ENCODE data around the gene ACKR3.

DNA sequence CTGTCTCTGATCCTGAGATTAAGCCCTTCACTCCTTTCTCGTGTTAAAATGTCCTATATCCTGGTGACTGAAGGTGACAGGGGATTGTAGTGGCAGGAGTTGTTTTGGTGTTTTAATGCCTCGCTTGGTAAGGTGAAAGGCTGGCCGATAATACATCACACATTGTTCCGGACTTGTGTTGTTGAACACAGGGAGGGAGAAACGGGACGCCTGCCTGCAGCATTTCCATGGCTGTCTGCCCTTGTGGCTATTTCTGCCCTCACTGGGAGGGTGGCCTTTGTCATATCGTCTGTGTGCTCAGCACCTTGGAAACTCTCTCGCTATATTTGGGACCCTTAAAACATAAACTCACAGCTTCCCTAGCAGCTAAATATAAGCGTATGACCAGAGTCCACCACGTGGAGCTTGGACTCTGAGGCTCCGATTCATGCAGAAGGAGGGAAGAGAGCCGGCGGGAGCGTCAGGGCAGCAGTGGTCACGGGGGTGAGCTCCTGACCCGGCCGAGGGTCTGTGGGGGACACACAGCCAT lies 111.6 kb downstream of the SH3BP4 start:
- PRO-cap, 5 experiments: no peak in any of the 5 experiments
- RAMPAGE, long total RNA, 2 experiments: no peak in any of the 2 experiments
- RRBS: 46% methylated on average over 5 of the region's 17 CpGs

DNA sequence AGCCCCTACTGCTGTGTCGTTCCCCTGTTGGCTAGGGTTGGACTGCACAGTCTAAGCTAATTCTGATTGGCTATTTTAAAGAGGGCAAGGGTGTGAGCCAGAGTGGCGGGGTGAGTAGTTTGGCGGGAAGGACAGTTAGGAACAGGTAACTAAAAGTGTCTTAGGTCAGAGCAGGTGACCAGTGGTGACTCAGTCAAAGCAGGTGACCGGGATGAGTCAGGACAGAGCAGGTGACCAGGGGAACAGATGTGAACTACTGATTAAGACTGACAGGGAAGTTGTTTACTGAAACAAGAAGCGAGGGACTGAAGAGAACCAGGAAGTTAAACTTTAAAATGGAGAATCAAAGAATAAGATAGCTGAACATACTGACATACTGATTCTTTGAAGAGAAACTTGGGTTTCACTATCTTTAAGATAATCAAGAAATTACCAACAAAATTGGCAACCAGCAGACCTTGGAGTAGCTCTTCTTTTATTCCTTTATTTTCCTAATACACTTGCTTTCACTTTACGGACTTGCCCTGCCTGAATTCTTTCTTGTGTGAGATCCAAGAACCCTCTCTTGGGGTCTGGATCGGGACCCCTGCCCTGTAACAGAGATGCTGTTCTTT lies 49.5 kb upstream of the AGAP1 start:
- PRO-cap, 5 experiments: no peak in any of the 5 experiments
- RAMPAGE, long total RNA, 2 experiments: no peak in any of the 2 experiments
- RRBS: no CpG with 5 or more reads among the region's 7 CpGs

- PRO-cap, 5 experiments: peak in 1 of 5 experiments; most common plus-strand start chr2:235511588 (in 1); most common minus-strand start chr2:235511503 (in 1)
- RAMPAGE, long total RNA, 2 experiments: no peak in any of the 2 experiments
- RRBS: no CpG with 5 or more reads among the region's 14 CpGs
Measured at GRCh38 chr2:235511108-235511991, 17.5 kb downstream of the AGAP1 start.

DNA sequence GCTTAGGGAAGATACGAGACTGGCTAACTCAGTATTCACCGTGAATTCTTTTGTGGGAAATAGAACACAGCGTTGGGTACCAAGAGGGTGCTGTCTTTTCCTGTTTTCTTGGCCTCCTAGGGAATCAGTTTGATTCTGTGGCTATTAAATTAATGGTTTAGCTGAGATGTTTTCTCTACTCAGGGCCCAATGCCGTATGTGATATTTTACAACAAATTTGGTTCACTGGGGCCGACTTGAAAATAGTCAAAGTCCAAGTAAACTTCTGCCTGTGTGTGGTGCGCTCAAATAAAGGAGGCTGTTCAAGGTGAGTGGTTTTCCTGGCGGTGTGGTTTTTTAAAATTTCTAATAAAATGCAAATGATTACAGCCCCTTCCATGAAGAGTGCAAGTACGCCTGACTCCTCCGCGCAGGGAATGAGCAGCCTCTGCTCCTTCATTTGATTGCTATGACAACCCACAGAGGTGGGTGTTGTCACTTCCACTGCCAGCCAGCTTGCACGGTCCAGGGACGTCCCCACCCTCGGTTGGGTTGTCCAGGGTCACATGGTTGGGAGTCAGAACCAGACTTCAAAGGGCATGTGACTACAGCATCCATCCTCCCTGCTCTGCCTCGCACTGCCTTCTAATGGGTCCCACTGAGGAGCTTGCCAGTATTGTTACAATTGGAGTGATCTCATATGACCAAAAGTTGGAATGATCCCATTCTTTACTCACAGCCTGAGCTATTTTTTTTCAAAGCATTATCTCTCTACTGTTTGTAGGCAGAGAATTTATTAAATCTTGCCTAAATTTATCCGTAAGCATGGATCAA lies 121.1 kb downstream of the AGAP1 start:
- PRO-cap, 5 experiments: no peak in any of the 5 experiments
- RAMPAGE, long total RNA, 2 experiments: no peak in any of the 2 experiments
- RRBS: no CpG with 5 or more reads among the region's 15 CpGs

DNA sequence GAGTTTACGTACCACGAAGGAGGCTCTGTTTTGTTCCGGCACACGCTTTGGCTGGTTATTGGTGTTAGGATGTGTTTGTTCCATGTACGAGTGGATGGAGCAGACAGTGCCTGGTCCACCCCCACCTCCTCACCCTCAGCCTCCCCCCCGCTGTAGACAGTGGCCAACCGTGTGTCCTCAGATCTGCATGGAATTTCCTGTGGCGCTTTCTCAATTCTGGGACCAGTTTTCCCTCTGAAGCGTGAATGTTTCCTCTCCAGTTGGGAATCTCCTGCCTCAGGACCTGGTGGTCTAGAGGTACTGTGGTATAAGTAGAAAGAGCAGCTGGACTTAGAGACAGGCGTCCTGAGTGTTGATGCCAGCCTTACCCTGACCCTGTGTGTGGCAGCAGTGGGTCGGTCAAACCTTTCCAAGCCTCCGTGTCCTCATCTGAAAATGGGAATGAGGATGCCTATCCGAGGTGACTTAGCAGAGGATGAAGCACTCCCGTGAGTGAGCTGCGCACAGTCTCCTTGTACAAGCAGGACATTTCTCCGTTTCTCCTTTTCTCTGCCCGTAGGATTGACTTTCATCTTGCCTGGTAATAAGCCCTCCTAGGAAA lies 141.1 kb downstream of the AGAP1 start:
- PRO-cap, 5 experiments: no peak in any of the 5 experiments
- RAMPAGE, long total RNA, 2 experiments: no peak in any of the 2 experiments
- RRBS: no CpG with 5 or more reads among the region's 17 CpGs

GRCh38 chr2:235637897-235638449 lies 144.1 kb downstream of the AGAP1 start:
- PRO-cap, 5 experiments: no peak in any of the 5 experiments
- RAMPAGE, long total RNA, 2 experiments: no peak in any of the 2 experiments
- RRBS: no CpG with 5 or more reads among the region's 10 CpGs

- PRO-cap, 5 experiments: no peak in any of the 5 experiments
- RAMPAGE, long total RNA, 2 experiments: no peak in any of the 2 experiments
- RRBS: 75% methylated on average over 2 of the region's 23 CpGs
Measured at GRCh38 chr2:235658353-235659393, 164.8 kb downstream of the AGAP1 start.

GRCh38 chr2:235689472-235690123 lies 195.8 kb downstream of the AGAP1 start:
- PRO-cap, 5 experiments: no peak in any of the 5 experiments
- RAMPAGE, long total RNA, 2 experiments: no peak in any of the 2 experiments
- RRBS: no CpG with 5 or more reads among the region's 8 CpGs

GRCh38 chr2:235708866-235709797 lies 215.3 kb downstream of the AGAP1 start:
- PRO-cap, 5 experiments: no peak in any of the 5 experiments
- RAMPAGE, long total RNA, 2 experiments: no peak in any of the 2 experiments
- RRBS: no CpG with 5 or more reads among the region's 18 CpGs

GRCh38 chr2:235807084-235807970 lies 313.5 kb downstream of the AGAP1 start:
- PRO-cap, 5 experiments: no peak in any of the 5 experiments
- RAMPAGE, long total RNA, 2 experiments: no peak in any of the 2 experiments
- RRBS: no CpG with 5 or more reads among the region's 33 CpGs

DNA sequence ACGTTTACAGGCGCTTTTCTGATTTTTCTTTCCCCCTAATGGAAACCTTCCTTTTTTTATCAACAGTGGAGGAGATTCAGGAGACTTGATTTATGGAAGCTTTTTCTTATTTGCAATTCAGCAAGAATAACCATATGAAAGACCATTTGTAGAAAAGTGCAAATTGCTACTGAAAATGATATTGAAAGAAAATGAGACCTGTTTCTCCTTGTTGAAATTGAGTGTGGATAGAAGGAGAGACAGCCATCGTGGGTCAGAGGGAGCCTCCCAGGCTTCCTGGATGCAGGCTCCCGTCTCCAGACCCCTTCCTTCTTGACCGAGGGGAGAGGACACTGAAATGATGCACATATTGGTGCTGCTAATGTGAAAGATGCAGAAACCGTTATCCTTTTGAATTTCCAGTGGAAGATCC lies 331.1 kb downstream of the AGAP1 start:
- PRO-cap, 5 experiments: no peak in any of the 5 experiments
- RAMPAGE, long total RNA, 2 experiments: no peak in any of the 2 experiments
- RRBS: no CpG with 5 or more reads among the region's 6 CpGs

DNA sequence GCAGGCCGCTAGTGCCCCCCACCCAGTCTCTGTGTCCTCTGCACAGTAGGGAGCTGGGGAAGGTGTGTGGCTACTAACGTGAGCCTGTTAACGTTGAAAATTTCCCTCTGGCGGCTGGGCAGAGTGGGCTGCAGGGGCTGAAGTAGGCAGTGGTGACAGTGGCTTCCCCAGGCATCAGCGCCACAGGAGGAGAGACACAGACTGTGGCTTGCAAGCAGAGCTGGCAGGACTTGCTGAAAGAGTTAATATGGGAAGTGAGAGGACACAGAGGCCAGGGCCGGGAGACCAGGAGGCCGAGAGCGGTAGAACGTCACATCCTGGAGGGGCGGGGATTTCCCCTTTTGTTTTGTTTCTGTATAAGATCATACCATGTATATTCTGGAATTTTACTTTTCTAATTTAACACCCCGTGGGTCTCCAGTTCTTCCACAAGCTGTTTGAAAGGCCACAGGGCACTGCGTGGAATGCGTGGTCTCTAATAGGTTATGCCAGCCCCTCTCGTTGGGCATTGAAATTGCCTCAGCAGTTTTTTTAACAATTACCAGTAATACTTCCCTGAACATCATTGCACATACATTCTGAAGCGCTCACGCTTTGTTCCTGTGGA lies 166.7 kb downstream of the GBX2 start:
- PRO-cap, 5 experiments: no peak in any of the 5 experiments
- RAMPAGE, long total RNA, 2 experiments: no peak in any of the 2 experiments
- RRBS: no CpG with 5 or more reads among the region's 16 CpGs

DNA sequence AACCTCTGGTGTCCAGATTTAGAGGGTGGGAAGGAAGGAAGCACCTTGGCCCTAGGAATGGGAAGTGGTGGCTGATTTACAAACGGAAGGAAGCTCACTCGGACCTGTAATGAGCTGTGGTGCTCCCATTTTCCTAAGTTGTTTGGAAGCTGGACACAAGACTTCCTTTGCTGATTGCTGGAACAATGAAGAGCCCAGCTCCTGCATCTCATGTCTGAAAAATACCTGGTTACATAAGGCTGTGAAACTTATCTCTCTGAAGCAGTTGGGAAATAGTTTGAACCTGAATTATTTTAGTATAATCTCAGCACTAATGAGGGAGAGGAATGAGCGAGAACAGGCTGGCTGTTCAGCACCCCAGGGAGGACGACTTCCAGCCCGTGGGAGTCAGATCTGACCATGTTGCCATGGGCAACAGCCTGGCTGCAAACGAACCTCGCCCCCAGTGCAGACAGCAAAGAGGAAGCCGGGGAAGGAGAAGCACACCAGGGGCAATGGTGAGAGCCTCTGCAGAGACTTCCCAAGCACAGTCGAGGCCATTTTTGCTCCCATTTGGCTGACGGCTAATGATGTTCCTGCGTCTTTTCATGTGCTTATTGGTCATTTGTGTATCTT lies 74.5 kb upstream of the ASB18 start:
- PRO-cap, 5 experiments: no peak in any of the 5 experiments
- RAMPAGE, long total RNA, 2 experiments: no peak in any of the 2 experiments
- RRBS: no CpG with 5 or more reads among the region's 11 CpGs

GRCh38 chr2:236536770-236537401 lies 29.6 kb upstream of the IQCA1 start:
- PRO-cap, 5 experiments: no peak in any of the 5 experiments
- RAMPAGE, long total RNA, 2 experiments: no peak in any of the 2 experiments
- RRBS: no CpG with 5 or more reads among the region's 6 CpGs

DNA sequence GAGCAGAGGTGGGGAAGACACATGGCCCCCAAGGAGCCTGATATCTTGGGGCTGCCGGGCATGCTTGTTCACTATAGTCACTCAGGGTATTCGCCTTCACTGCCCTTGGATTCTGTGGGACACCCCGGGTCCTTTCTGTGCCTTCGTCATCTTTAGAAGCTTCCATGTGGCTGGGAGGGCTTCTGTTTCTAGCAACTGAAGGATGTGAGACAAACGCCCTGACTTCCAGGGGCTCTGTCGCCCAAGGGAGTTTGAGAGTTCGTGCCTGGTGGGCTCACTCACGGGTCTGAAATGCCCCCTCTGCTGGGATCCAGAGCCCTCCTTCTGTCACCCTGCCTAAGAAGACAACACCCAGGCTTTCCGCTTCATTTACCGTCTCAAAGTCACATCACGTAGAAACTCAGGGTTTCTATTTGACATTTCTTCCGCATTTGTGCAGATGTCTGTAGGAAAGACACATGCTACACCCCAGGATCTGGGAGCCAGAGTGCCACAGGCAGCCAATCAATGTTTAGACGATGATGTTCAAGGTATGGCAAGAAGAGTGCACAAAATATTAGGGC lies 24.5 kb upstream of the ACKR3 start:
- PRO-cap, 5 experiments: no peak in any of the 5 experiments
- RAMPAGE, long total RNA, 2 experiments: no peak in any of the 2 experiments
- RRBS: 97% methylated on average over 3 of the region's 13 CpGs

- PRO-cap, 5 experiments: peak in 2 of 5 experiments; most common plus-strand start chr2:236569825 (in 2); most common minus-strand start chr2:236569612 (in 1)
- RAMPAGE, long total RNA, 2 experiments: start-site peak on the plus strand in 1 of 2 experiments, at chr2:236569823-236569827 at its widest, 26 reads per replicate
- RRBS: no CpG with 5 or more reads among the region's 20 CpGs
Measured at GRCh38 chr2:236569293-236570382, at the start of gene ACKR3. Gene ACKR3, plus strand, starts transcription at chr2:236569825.

DNA sequence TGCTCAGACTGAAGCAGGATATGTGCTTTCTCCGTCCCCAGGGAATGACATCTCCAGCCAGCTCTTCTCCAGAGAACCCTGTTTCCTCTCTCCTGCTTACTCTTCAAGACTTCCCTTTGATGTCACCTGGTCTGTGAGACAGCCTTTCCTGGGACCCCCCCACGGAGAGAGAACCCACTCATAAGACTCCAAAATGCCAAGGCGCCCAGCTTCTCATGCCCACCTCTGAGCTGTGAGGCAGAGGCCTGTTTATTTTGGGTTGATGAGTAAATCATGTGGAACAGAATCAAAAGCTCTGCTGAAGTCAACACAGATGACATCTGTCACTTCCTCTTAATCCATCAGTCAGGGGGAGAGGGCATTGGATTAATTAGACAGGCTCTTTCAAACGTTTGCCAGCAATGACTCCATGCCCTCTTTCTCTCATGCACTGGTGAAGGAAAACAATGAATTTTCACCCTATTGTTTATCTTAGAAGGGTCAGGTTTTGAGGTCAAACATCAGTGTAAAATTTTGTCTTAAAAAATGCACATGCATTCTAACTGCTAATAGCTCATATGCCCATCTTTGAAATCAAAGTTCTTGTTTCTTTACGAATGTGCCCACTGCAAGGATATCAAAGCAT lies 184.0 kb downstream of the ACKR3 start:
- PRO-cap, 5 experiments: peak in 4 of 5 experiments; most common plus-strand start position 344 of the sequence (in 2); most common minus-strand start position 232 of the sequence (in 2)
- RAMPAGE, long total RNA, 2 experiments: no peak in any of the 2 experiments
- RRBS: no CpG with 5 or more reads among the region's 5 CpGs

GRCh38 chr2:236776460-236776982 lies 206.9 kb downstream of the ACKR3 start:
- PRO-cap, 5 experiments: no peak in any of the 5 experiments
- RAMPAGE, long total RNA, 2 experiments: no peak in any of the 2 experiments
- RRBS: no CpG with 5 or more reads among the region's 5 CpGs

DNA sequence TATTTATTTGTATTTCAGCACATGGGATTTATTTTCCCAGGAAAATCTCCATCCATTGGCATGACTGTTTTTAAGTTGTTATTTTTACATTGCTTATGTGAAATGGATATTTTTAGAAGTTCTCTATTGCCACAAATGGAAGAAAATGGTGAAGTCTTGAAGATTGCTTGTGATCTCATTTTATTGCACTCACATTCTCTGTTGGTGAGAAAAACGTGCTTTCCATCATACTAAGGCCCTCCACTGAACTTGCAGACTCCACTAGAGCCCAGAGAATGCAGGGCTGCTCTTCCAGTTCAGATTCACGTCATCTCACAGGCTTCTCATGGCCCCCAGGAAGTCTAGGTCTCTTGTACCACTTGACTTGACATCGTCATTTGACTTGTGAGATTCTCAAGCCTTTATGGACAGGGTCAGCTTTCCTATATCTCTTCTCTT lies 254.8 kb upstream of the COPS8 start:
- PRO-cap, 5 experiments: no peak in any of the 5 experiments
- RAMPAGE, long total RNA, 2 experiments: no peak in any of the 2 experiments
- RRBS: no CpG with 5 or more reads among the region's 3 CpGs

- PRO-cap, 5 experiments: peak in 3 of 5 experiments; most common minus-strand start chr2:236952636 (in 3)
- RAMPAGE, long total RNA, 2 experiments: no peak in any of the 2 experiments
- RRBS: no CpG with 5 or more reads among the region's 6 CpGs
Measured at GRCh38 chr2:236952572-236952925, 133.1 kb upstream of the COPS8 start.